Keratinocyte (primary cell): ENCODE measurements around a stretch of chr6.

CAGE:
- cytosol, long polyA minus RNA, result no peak
- cytosol, long polyA plus RNA, result no peak
- long polyA plus RNA, result no peak
- nucleus, long polyA minus RNA, result no peak
- nucleus, long polyA plus RNA, result no peak
These were observed 105.8 kb downstream of the LY86 start for GRCh38 chr6:6694271-6694730.

DNA sequence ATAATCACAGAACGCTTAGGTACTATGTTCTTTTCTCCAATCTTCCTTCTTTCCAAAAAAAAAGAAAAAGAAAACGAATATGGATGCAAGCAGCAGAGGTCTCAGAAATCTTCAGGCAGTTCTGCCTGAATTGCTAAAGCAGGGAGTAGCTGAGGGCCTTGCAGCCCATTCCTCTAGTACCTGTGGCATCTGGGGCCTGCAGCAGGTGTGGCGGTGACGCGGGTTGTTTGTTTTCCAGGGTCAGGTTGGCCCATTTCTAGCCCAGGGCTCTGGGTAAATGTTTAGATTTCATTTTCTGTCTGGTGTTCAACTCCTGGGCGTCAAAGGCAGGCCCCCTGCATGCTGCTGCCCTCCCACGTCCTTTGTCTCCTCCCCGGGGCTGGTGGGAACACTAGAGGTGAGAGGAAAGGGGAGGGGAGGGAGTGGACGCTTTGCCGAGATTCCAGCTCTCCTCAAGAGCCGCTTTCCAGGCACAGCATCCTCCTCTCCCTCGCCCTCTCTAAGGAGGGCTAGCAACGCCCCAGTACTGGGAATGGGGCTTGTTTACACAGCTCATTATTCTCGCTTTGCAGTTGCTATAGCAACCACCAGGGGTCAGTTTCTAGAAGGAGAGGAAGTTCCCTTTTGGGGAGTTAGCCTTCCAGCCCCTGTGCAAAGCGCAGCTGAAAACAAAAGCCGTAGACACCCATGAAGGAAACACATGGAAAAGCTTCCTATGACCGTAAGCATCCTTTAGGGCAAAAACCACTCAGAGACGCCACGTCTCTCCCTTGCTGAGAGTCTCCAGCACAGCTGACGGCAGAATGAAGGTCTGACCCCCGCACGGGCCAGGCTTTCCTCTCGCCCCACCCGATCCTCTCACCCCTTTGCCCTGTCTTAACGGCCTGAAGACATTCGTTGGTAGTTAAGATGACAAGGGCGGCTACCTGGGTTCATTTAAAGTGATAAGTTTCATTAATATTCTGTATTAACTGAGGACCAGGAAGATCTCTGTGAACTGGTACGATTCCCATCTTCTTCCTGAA, 170.6 kb downstream of the LY86 start:
CAGE:
- cytosol, long polyA minus RNA, result no peak
- cytosol, long polyA plus RNA, result no peak
- long polyA plus RNA, result no peak
- nucleus, long polyA minus RNA, result no peak
- nucleus, long polyA plus RNA, result no peak

DNA sequence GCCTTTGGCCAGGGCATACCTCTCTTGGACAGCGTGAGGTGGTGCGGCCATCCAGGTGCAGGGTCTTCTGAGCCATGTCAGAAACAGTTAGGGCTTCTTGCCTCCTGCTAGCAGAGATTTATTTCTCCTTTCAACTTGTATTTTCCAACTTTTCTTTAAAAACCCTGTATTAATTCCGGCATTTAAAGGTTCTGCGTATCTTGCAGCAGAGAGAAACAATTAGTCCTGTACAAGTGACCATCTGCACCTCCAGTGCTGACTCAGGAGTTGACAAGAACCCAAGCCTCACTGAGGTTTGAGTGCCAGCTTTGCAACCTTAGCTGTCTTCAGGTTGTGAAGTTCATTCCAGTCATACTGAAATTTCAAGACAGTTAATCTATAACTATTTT, 177.9 kb downstream of the LY86 start:
CAGE:
- cytosol, long polyA minus RNA, result no peak
- cytosol, long polyA plus RNA, result no peak
- long polyA plus RNA, result no peak
- nucleus, long polyA minus RNA, result no peak
- nucleus, long polyA plus RNA, result no peak

DNA sequence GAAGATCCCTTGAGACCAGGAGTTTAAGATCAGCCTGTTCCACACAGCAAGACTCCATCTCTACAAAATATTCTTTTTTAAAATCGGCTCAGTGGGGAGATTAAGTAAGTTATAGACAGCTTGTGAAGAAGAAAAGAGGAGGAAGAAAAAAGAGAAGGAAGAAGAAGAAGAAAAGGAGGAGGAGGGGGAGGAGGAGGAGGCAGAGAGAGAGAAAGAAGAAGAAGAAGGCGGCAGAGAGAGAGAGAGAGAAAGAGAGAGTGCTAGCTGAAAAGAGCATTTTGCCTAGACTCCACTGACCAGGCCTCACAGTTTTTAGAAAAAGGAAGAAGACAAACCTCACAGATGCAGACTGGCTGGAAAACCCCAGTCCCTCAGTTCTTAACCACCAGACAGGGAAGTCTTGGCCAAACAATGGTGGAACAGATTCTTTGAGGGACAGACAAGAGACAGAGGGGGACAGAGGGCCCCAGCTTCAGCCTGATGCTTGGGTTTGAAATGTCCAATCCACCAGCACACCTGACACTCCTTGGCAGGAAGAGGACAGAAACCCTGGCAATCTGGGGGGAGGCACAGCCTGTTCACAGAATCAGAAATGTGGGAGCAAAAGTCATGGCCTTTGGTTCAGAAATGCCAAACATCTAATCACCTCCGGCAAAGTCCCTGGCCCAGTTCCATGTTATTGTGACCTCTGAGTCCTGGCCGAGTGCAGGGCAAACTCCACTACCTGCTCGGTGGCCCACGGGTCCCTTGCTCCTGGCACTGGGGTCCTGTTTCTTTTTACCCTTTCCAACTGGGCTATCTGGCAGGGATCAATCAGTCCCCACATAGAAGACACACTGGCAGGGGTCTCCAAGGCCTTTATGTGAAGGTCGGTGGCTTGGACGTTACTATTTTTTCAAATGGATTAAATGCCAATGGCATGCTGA, 235.1 kb downstream of the LY86 start:
CAGE:
- cytosol, long polyA minus RNA, result no peak
- cytosol, long polyA plus RNA, result no peak
- long polyA plus RNA, result no peak
- nucleus, long polyA minus RNA, result no peak
- nucleus, long polyA plus RNA, result no peak

GRCh38 chr6:6878622-6879296, 229.0 kb upstream of the RREB1 start:
CAGE:
- cytosol, long polyA minus RNA, result no peak
- cytosol, long polyA plus RNA, result no peak
- long polyA plus RNA, result no peak
- nucleus, long polyA minus RNA, result no peak
- nucleus, long polyA plus RNA, result no peak

GRCh38 chr6:6882868-6883652, 224.7 kb upstream of the RREB1 start:
CAGE:
- cytosol, long polyA minus RNA, result no peak
- cytosol, long polyA plus RNA, result no peak
- long polyA plus RNA, result no peak
- nucleus, long polyA minus RNA, result no peak
- nucleus, long polyA plus RNA, result no peak

GRCh38 chr6:6890360-6891000, 217.3 kb upstream of the RREB1 start:
CAGE:
- cytosol, long polyA minus RNA, result no peak
- cytosol, long polyA plus RNA, result no peak
- long polyA plus RNA, result no peak
- nucleus, long polyA minus RNA, result no peak
- nucleus, long polyA plus RNA, result no peak

CAGE:
- cytosol, long polyA minus RNA, result no peak
- cytosol, long polyA plus RNA, result no peak
- long polyA plus RNA, result no peak
- nucleus, long polyA minus RNA, result no peak
- nucleus, long polyA plus RNA, result no peak
These were observed 65.2 kb upstream of the RREB1 start for GRCh38 chr6:7042132-7043412.

DNA sequence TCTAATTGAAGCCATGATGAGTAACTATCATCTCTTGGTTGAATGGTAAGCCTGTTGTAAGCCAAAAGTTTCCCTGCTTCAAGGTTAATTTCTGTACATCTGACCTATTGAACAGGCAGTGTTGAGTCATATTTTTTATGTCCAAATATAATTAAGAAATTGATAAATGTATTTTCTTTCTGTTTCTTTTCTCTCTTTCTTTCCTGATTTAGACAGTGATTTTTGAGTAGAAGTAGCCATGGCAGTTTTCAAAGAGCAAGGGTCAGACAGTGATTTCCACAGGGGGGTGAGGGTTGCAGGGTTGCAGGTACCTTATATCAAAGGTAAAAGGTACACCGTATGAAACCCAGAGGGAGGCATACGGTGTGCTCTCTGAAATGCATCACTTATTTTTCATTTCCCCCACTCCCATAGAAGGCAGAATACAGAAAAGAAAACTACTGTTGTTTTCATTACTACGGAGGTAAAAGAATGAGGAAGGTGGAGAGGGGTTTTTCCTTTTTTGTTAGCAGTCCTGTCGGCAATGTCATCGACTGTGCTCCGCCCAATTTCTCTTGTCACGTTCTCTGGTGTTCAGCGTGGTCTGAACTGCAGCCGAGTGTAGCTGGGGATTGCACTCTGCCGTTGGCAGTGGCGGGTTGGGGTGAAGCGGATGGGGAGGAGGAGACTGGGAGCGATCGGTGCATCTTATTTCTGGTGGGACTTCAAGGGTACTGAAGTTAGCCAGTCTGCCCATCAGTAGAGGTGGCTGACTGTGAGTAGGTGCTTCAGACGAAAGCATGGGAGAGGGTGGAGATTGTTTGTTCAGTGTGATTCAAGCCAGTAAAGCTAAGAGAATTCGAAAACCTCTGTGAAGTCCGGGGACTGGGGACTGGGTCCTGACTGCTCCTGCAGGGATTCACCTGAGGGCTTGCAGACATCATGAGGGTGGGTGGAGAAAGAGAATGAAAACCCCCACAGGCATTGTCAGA, 4.8 kb downstream of the RREB1 start:
CAGE:
- cytosol, long polyA minus RNA, result no peak
- cytosol, long polyA plus RNA, result no peak
- long polyA plus RNA, result no peak
- nucleus, long polyA minus RNA, result no peak
- nucleus, long polyA plus RNA, result no peak

CAGE:
- cytosol, long polyA minus RNA, result no peak
- cytosol, long polyA plus RNA, result no peak
- long polyA plus RNA, result no peak
- nucleus, long polyA minus RNA, result no peak
- nucleus, long polyA plus RNA, result no peak
These were observed 11.5 kb downstream of the RREB1 start for GRCh38 chr6:7119068-7119857.

DNA sequence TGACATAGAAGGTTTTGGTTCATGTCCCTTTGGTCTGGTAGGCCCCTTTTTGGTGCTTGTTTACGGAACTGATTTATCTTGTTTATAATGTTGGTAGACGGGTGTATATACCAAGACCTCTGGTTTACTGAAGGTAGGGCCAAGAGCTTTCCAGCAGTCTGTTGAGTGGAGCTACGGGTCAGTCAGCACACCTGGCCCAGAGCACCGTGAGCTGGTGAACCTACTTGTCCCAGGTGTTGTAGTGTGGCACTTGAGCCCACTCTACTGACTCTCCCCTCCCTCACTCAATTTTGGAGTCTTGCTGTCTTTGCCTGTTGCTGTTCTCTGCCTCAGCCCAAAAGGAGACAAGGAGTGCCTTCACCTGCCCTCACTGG, 22.0 kb downstream of the RREB1 start:
CAGE:
- cytosol, long polyA minus RNA, result no peak
- cytosol, long polyA plus RNA, result no peak
- long polyA plus RNA, result no peak
- nucleus, long polyA minus RNA, result no peak
- nucleus, long polyA plus RNA, result no peak

CAGE:
- cytosol, long polyA minus RNA, result no peak
- cytosol, long polyA plus RNA, result no peak
- long polyA plus RNA, result no peak
- nucleus, long polyA minus RNA, result no peak
- nucleus, long polyA plus RNA, result no peak
These were observed 93.7 kb downstream of the SSR1 start for GRCh38 chr6:7219157-7219867.

CAGE:
- cytosol, long polyA minus RNA, result no peak
- cytosol, long polyA plus RNA, result no peak
- long polyA plus RNA, result no peak
- nucleus, long polyA minus RNA, result no peak
- nucleus, long polyA plus RNA, result no peak
These were observed 76.6 kb downstream of the SSR1 start for GRCh38 chr6:7236300-7236804.

GRCh38 chr6:7252320-7252637, 60.7 kb downstream of the SSR1 start:
CAGE:
- cytosol, long polyA minus RNA, result no peak
- cytosol, long polyA plus RNA, result no peak
- long polyA plus RNA, result no peak
- nucleus, long polyA minus RNA, result no peak
- nucleus, long polyA plus RNA, result no peak

CAGE:
- cytosol, long polyA minus RNA, result no peak
- cytosol, long polyA plus RNA, result no peak
- long polyA plus RNA, result no peak
- nucleus, long polyA minus RNA, result no peak
- nucleus, long polyA plus RNA, result no peak
These were observed 19.7 kb upstream of the SNRNP48 start for GRCh38 chr6:7570146-7570753.

DNA sequence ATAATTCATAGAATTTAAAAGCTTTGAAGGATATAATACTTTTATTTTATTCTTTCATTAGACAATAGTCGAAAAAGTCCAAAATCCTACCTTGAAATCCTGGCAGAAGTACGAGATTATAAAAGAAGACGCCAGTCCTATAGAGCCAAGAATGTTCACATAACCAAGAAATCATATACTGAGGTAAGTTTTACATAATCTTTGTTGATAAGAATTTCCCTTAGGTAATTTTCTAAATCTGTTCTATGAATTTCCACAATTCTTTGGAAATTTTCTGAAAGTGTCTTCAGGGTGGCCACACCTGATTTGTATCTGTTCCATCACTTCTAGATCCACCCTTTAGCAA, 12.5 kb downstream of the SNRNP48 start:
CAGE:
- cytosol, long polyA minus RNA, result no peak
- cytosol, long polyA plus RNA, result no peak
- long polyA plus RNA, result no peak
- nucleus, long polyA minus RNA, result no peak
- nucleus, long polyA plus RNA, result no peak

GRCh38 chr6:7691568-7692814, 33.9 kb upstream of the BMP6 start:
CAGE:
- cytosol, long polyA minus RNA, result no peak
- cytosol, long polyA plus RNA, result no peak
- long polyA plus RNA, result no peak
- nucleus, long polyA minus RNA, result no peak
- nucleus, long polyA plus RNA, result no peak

GRCh38 chr6:7763317-7763664, 37.4 kb downstream of the BMP6 start:
CAGE:
- cytosol, long polyA minus RNA, result no peak
- cytosol, long polyA plus RNA, result no peak
- long polyA plus RNA, result no peak
- nucleus, long polyA minus RNA, result no peak
- nucleus, long polyA plus RNA, result no peak

CAGE:
- cytosol, long polyA minus RNA, result no peak
- cytosol, long polyA plus RNA, result no peak
- long polyA plus RNA, result no peak
- nucleus, long polyA minus RNA, result no peak
- nucleus, long polyA plus RNA, result no peak
These were observed 65.1 kb upstream of the TXNDC5 start for GRCh38 chr6:7975622-7976208.

DNA sequence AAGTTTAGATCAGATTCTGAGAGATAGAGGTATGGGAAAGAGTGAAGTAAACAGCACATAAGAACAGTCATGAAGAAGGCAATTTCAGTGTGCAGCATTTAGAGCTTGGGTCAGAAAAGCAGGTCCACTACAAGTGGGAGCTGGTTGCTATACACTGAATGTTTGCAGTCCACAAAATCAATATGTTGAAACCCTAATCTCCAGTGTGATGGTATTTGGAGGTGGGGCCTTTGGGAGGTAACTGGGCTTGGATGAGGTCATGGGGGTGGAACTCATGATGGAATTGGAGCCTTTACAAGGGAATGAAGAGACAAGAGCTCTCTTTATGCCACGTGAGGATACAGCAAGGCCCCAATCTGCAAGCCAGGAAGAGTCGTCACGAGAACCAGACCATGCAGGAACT, 216.6 kb upstream of the SLC35B3 start:
CAGE:
- cytosol, long polyA minus RNA, result no peak
- cytosol, long polyA plus RNA, result no peak
- long polyA plus RNA, result no peak
- nucleus, long polyA minus RNA, result no peak
- nucleus, long polyA plus RNA, result no peak